Mammary epithelial cell (primary cell): ENCODE measurements around a stretch of chr22.

GRCh38 chr22:39317787-39318545 lies 1.5 kb downstream of the RPL3 start:
- CAGE, long polyA plus RNA = no peak
- RRBS = 1% methylated on average over 4 of the region's 12 CpGs

DNA sequence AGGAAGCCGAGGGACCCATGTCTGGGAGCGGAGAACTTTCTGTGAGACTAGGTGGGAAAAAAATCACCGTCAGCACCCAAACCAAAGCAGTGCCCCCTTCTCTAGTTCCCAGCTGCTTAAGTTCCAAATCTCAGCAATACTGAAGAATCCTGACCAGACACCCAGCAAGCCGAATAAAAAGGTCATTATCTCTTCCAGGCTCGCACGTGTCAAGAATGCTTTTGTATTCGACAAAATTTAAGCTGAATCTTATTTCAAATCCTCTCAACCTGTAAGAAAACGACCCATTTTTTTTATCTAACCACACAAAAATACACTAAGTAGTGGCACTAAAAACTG lies 908 bp downstream of the RPL3 start:
- CAGE, long polyA plus RNA = no peak
- RRBS = no CpG with 5 or more reads among the region's 8 CpGs

- CAGE, long polyA plus RNA = no peak
- RRBS = no CpG with 5 or more reads among the region's 9 CpGs
Measured at GRCh38 chr22:39463889-39464356, 7.1 kb downstream of the MGAT3 start.

DNA sequence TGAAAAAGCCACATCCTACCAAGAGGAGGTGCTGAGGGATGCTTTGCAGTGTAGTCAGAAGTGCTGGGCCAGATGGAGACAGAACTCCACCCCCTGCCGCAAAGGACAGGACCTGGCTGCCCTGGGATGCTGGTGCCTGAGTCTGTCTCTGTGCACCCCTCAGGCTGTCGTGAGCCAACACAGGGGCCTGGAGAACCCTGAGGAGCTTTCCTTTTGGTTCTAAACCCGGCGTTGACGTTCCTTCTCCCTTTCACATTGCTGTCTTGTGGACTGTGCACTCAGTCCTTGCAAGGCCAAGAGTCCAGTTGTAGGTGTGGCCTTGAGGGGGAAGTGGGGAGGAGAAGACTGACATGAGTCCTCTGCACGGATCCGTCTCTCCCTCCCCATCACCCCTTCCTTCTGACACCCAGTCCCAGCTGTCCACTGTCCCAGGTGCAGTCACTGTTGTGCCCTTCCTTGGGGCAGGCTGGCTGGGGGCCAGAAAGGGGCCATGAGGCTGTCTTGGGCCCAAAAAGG lies 12.6 kb upstream of the MIEF1 start:
- CAGE, long polyA plus RNA = no peak
- RRBS = no CpG with 5 or more reads among the region's 7 CpGs

DNA sequence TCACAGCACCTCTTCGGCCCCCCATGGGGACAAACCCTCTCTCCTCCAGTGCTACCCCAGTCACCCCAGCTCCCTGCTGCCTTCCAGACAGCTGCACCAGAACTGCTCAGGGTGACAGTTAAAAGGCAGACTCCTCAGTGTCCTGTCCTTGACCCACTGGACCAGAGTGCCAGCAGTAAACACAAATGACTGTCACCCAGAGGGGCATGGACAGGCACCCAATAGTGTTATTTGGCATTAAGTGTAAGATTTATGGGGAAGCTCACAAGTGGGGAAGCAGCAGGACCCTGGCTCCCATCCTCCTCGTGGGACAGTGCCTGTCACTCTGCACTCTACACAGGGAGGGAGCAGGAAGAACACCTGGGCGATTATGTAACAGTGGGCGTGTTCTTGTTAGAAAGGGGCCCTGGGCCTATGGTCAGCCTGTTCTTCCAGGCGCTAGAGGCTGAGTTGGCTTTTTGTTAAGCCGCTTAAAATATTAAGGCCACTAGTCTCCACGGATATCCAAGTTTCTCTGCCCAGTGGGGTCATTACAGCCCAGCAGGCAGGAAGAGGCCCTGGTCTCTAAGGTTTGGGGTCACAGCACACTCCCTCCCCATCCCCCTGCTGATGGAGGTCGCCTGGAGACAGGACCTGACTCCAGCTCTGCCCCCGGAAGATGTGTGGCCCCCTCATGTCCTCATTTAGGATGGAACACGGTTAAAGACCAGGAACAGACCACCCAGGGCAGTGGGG lies 4.9 kb downstream of the RPS19BP1 start:
- CAGE, long polyA plus RNA = no peak
- RRBS = no CpG with 5 or more reads among the region's 10 CpGs

DNA sequence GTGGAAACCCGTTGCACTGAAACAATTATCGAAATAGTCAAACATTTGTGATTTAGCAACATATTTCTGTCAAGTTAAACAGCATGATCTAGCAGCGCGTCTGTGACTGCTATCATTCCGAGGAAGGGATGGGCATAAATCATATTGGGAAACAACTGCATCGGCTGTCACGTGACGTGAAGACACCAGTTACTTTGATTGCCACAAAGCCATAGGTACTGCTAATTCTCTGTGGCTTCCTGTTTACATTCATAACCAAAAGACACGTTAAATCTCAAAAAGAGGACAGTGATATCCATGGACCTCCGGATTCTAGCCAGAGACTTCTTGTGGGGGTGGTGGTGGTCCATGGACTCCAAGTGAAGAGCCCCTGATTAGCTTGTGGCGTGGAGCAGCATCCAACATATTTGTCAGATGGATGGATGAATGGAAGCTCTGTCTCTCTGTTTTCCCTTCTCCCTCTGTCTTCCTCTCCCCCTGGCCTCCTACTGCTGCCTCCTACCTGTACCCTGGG lies 87.9 kb downstream of the CACNA1I start:
- CAGE, long polyA plus RNA = no peak
- RRBS = no CpG with 5 or more reads among the region's 11 CpGs

DNA sequence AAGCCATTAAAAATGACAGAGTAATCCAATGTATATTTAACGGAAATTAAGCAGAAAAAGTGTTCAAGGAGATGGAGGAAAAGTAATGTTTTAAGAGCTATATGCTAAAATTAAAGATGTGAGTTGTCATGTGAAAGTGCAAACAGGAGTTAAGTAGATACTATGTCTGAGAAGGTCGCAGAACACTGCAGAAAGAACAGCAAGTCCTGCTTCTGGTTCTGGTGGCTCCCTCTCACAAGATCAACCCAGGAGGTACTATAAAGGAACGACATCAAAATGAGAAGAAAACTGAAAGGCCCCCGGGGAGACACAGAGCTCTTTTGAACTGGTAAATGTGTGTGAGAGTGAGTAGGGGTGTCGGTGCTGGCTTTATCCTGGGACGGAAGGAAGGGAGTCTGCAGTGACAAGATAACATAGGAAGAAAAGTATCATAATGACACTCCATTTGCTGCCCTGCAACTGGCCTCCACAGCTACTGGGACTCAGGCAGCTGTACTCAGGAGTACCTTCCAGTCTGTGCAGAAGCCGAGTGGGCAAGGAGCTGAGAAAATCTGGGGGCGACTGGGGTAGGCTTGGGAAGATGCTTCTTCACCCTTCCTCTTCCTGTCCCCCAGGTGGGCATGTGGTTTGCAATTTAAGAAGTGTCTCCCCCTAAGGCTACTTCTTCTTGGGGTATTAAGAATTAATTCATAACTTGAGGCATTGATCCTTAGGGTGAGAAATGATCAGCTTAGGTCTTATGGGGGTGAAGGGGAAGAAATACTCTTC lies 60.9 kb downstream of the ENTHD1 start:
- CAGE, long polyA plus RNA = no peak
- RRBS = no CpG with 5 or more reads among the region's 8 CpGs

GRCh38 chr22:39840073-39840359 lies 53.5 kb downstream of the ENTHD1 start:
- CAGE, long polyA plus RNA = no peak
- RRBS = no CpG with 5 or more reads among the region's 2 CpGs

DNA sequence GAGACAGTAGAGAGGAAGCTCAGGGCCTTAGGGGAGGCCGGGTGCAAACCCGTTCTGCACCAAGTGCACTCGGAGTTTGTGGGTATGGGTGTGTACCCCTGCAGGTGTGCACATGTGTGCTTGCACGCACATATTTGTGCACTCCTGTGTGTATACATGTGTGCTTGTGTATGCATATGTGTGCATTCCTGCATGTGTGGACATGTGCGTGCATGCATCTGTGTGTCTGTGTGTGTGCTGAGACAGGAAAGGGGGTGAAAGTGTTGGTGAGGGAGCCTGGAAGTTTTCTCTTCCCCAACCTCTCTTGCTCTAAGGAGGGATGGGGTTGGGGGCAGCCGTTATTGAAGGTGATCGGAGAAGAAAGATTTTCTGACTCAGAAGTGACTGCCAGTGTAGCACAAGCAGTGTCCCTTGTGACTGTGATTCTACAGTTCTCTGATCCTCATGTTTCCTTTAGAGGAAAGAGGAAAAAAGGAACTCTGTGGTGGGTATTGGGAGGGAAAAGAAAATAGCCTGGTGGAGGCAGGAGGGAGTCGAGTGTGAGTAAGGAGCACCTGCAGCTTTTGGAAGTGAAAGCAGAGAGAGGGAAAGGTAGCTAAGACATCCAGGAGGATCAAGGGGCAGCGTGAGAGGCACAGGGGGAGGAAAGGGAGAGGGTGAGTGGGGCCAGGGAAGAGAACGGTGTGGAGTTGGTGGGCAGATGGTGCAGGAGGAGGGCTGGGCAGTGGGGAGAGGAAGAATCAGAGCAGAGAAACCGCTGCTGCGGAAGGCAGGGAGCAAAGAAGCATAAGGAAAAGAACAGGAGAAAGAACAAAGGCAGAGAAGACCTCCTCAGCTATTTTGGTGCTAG lies 12.3 kb downstream of the TMA7B start:
- CAGE, long polyA plus RNA = no peak
- RRBS = no CpG with 5 or more reads among the region's 12 CpGs

DNA sequence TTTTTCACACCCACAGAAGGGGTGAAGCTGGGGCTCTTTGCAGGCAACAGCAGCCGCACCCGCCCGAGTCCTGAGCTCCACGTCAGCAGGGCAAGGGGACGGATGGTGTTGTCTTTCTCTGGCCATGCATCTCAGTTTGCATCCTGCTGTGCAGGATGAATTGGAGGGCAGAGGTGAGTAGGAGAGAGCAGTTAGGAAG lies 14.4 kb downstream of the FAM83F start:
- CAGE, long polyA plus RNA = no peak
- RRBS = no CpG with 5 or more reads among the region's 5 CpGs

DNA sequence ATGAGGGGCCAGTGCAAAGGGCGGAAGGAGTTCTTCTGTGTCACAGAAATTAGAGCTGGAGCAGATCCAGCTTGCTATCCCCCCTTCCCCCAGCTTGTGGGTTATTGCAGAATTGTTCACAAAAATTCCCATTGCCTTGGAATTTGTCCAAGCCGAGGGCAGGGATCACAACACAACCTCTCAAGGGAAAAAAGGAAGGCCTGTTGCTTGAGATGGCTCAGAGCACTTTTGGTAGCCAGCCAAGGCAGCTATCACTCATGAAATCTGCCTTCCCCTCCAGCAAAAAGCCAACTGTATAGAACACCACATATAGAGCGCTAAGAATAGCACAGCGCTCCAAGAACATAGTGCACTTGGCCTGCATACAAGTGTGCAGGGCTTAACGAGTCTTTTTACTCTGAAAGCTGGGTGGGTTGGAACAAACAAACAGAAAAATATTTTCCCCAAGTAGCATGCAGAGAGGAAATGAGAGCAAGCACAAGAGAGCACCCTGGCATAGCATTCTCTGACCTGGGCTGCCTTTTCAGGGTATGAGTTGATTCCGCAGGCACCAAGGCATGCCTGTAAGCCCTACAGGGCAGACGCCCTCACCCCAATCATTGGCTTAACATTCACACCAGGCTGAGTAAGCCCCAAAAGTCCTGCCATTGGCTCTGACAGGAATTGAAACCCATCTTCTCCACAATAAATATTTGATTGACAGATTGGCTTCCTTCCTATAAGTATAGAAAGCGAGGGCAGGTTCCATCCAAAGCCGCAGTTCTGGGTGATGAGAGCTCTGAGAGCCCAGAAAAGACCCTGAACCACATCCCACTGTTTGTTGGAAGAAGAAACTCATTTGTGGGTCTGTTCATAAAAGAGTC lies 46.4 kb downstream of the FAM83F start:
- CAGE, long polyA plus RNA = no peak
- RRBS = no CpG with 5 or more reads among the region's 9 CpGs

GRCh38 chr22:40083048-40083981 lies 88.6 kb downstream of the FAM83F start:
- CAGE, long polyA plus RNA = no peak
- RRBS = no CpG with 5 or more reads among the region's 5 CpGs

GRCh38 chr22:40129652-40130288 lies 48.0 kb upstream of the TNRC6B start:
- CAGE, long polyA plus RNA = no peak
- RRBS = no CpG with 5 or more reads among the region's 2 CpGs

DNA sequence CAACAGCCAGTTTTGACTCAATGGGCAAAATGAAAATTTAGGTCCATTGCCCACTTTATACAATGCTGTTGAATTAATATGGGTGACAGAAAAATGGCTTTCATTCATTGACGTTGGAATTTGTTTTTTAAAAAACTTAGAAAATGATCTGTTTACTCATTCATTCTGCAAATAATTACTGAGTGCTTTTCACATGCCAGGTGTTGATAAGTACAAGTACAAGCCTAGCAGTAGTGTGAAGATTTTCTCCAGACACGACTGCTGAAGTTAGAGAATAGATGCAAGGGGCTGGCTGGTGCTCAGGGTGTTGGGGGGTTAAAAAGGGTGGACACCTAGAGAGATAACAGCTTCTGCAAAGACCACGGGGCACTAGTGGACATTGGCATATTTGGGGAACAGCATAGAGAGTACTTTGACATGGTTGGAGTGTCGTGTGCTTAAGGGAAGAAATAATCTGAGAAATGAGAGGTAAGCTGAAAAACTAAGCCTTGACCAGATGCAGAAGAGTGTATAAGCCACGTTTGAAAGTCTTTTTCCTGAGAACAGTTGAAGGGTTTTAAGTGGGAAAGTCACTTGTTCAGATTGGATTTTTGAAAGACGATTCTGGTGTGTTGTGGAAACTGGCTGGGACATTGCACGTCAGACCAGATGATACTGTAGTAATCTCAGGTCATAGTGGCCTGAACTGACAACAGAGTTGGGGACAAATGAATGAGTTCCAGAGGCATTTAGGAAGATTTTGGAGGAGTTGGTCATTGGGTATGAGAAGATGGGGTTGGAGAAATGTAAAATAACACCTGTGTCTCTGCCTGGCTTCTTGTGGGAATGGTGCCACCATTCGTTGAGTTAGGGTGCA lies 6.5 kb downstream of the TNRC6B start:
- CAGE, long polyA plus RNA = no peak
- RRBS = no CpG with 5 or more reads among the region's 8 CpGs

DNA sequence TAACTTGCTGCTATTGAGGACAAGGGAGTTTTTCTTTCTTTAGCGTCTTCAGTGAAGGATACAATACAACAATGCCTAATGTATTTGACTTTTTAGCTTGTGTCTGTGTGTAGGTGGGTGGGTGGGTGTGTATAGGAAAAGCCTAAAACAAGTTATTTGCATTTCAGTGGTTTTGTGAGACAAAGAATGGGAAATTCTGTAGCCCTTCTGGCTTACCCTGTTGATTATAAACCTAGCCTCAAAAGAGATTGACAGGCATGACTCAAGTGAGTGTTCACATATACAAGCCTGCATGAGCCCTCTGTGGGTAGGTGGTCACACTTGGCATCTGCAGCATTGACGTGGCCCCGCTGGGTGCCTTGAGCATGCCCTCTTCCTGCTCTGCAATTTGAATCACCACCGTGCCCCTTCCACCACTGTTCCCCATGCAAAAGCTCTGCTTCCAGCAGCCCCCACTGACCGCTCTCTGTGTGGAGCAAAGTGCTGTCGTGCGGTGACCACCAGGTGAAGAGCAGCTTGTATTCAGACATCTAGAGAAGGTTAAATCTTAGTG lies 21.0 kb upstream of the ADSL start:
- CAGE, long polyA plus RNA = no peak
- RRBS = no CpG with 5 or more reads among the region's 7 CpGs

- CAGE, long polyA plus RNA = no peak
- RRBS = no CpG with 5 or more reads among the region's 6 CpGs
Measured at GRCh38 chr22:40342747-40343567, 3.3 kb upstream of the ADSL start.

GRCh38 chr22:40396822-40397362 lies 26.5 kb downstream of the SGSM3 start:
- CAGE, long polyA plus RNA = no peak
- RRBS = no CpG with 5 or more reads among the region's 4 CpGs

- CAGE, long polyA plus RNA = no peak
- RRBS = no CpG with 5 or more reads among the region's 18 CpGs
Measured at GRCh38 chr22:40637667-40638315, 1.3 kb upstream of the MRTFA start.

GRCh38 chr22:40654553-40655219 lies 18.2 kb upstream of the MRTFA start:
- CAGE, long polyA plus RNA = no peak
- RRBS = no CpG with 5 or more reads among the region's 12 CpGs

- CAGE, long polyA plus RNA = no peak
- RRBS = no CpG with 5 or more reads among the region's 16 CpGs
Measured at GRCh38 chr22:40684586-40685235, 5.4 kb downstream of the MCHR1 start.